Bronchial lymph node (tissue), 1 donor: ENCODE measurements around a stretch of chr22.

DNA sequence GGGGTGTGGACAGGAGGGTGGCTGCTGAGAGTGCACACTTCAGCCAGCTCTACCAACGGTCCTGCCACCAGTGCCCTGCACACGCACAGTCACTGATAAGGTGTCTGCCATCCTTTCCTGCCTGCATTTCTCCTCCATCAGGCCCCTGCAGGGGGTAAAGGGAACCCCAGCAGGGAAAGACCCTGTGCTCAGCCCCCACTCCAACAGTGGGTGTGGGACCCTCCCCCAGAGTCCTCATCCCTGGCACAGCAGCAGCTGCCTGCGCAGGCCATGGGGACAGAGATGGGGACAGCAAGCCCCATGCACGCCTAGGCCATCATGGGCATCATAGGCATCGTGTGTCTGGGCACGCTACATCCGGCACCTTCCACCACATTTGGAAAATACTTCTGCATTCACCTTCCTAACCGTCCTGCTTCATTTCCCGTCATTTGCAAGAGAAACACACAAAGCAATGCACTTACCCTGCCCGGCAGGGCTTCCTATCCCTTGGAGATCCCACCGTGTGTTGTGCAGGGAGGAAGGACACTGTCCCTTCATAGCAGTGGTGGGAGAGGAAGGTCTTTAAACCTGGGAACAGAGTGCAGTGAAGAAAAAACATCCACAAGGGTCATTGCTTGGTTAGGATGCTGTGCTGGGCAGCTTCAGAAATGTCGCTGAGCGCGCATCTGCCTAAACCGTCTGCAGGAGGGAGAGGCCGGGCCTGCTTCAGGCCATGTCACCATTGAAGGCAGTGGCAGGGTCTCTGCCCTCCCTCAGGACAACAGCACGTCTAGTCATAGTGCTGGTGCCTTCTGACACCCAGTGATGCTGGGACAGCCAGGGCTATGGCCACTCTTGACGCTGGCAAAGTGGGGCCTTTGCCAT, 43.1 kb downstream of the CERK start:
- PRO-cap = no peak

DNA sequence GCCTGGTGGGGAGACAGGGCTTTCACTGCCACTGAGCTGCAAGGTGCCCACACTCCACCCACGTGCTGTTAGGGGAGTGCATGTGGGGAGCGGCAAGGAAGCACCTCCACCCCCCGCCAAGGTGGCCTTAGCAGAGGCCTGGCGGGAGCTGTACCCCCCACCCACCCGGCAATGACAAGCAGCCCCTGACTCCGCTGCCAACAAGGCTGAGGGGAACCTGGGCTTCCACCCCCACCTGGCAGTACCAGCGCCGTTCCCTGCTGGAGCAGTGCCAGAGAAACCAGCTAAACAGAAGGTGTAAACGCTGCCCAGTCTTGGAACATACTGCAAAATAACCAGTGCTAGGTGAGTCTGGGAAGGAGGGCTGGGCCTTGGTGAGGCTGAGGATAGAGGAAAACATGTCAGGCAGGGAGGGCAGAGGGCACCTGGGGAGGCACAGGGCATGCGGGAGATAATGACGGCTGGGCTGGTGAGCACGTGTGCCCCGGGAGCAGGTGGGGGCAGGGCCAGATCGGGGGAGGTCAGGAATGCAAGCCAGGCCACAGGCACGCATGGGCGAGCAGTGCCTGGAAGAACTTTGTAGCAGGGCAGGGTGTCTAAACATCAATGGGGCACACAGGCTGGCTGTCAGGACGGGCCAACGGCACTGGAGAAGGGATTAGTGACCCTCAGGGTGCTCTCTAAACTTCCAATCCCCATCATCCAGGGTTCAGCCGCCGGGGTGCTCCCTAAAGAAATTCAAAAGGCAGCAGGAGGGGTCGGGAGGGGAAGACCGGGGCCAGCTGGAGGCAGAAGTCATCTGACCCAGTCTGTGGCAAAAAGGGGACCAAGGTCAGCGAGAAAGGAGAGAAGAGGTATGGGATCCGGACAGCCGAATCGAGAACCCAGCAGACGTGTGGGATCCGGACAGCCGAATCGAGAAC, 6.6 kb downstream of the CERK start:
- PRO-cap = no peak

GRCh38 chr22:46917980-46918620, 155.7 kb downstream of the TBC1D22A start:
- PRO-cap = no peak

- PRO-cap = no peak
These were observed 280.6 kb downstream of the TBC1D22A start for GRCh38 chr22:47042988-47043496.

DNA sequence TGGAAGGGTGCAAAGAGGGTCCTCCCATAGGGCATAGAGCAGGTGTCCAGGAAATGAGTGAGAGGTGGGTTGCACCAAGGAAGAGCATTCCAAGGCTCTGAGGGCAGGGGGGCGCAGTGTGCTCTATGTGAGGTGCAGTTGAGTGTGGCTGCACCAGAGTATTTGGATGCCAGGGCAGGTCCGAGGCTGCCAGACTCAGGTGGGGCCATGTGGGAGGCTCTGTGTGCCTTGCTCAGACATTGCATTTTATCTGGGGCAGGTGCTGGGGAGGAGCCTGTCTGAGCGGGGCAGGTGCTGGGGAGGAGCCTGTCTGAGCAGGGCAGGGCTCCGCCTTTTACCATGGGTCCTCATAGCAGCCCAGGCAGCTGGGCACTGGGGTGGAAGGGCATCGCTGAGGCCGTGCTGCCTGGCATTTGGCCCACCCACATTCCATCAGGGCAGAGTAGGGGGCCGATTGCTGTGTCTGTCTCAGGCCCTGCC, 281.3 kb downstream of the TBC1D22A start:
- PRO-cap = no peak

DNA sequence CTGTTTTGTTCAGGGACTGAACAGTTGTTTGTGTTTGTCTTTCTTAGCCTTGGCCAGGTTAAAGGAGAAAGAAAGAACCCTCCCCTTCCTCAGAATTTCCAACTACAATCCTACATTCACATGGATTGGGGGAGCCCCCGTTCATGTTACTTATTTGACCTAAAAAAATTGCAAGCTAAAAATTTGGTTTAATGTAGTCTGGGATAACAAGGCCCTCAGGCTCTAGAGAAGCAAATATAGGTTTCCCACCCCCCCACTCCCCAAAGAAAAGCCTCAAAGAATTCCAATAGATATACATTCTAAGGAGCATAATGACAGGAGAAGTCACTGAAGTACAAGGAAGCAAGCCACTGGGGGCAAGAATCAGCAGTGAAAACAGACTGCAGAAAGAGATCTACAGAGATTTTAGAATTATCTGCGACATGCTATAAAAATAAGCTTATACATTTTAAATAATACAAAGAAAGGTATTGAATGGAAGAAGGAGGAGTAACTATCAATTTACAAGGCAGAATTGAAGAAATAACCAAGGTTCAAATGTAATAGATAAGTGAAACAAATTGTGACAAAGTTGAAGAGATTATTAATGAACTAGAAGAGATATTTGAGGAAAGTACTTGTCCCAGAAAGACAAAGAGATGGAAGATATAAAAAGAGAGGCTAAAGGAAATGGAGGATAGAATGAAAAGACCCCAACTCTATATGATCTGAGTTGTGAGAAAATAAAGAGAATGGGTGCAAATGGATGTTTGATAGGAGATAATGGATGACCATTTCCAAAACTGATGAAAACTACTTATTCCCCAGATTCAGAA, 343.3 kb downstream of the TBC1D22A start:
- PRO-cap = no peak

DNA sequence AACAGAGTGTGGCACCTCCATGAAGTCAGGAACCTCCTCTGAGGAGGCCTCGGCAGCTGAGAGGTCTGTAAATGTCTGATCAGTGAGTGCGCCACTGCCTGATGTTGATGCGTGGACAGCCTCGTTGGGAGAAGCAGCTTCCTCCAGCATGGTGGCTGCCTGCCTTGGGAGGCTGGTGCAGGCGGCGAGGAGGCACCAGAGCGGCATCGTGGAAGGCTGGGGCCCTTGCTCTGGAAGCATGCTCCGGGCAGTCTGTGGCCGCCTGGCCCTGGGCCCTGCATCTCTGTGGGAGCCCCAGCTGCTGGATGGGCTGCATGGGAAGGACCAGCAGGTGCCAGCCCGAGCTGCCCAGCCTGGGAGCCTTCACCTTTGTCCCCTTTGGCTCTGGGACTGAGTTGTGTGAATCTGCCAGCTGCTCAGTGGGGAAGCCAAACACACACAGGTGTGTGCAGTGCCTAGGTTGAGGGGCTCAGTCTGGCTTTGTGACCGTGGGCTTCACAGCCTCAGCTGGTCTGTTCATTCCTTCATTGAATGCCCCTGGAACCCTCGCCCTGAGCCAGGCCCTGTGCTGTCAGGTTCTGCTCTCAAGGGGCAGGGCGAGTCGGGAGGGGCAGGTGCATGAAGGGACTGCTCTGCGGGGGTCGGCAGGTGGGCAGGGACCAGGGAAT, 354.0 kb downstream of the TBC1D22A start:
- PRO-cap = no peak

DNA sequence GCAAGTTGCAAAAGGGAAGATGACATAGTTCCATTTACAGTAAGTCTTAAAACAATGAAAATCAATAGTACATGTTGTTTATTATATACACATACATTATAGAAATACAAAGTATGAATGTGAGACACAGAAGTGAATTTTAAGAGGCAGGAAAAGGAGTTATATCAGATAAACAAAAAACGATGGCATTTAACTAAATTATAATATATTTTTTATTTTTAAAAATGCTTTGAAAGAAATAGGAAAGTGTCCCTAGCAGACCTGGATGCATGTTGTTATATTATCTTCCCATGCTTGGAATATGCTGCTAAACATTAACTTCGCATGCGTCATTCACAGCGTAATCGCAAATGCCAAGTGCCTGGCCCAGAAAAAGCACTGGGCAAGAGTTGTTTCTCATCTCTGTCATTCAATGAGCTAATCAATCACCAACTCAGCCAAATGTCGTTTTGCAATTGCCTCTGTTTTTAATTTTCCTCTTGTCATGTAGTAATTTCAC, 83.7 kb upstream of the TAFA5 start:
- PRO-cap = no peak

- PRO-cap = no peak
These were observed 77.8 kb downstream of the TAFA5 start for GRCh38 chr22:48567150-48567565.

DNA sequence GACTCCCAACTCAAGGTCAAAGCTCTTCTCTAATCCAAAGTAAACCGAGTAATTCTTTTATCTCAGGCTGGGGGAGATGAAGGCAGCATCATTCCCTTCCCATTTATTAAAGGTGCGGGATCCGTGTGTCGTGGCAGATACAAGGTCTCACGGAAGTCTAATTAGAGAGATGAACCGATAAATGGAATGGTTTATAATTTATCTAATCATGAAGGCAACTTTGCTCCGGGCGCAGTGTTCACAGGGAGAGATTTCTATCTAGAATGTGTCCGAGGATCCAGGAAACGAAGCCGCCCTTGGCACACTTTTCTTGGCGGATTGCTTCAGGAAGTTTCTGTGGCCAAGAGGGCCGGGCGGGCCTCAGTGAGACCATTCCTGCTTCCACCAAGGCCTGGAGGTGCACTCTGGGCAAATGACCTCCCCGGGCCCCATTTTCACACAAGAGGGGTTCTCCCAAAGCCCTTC, 526.9 kb downstream of the TAFA5 start:
- PRO-cap = no peak

DNA sequence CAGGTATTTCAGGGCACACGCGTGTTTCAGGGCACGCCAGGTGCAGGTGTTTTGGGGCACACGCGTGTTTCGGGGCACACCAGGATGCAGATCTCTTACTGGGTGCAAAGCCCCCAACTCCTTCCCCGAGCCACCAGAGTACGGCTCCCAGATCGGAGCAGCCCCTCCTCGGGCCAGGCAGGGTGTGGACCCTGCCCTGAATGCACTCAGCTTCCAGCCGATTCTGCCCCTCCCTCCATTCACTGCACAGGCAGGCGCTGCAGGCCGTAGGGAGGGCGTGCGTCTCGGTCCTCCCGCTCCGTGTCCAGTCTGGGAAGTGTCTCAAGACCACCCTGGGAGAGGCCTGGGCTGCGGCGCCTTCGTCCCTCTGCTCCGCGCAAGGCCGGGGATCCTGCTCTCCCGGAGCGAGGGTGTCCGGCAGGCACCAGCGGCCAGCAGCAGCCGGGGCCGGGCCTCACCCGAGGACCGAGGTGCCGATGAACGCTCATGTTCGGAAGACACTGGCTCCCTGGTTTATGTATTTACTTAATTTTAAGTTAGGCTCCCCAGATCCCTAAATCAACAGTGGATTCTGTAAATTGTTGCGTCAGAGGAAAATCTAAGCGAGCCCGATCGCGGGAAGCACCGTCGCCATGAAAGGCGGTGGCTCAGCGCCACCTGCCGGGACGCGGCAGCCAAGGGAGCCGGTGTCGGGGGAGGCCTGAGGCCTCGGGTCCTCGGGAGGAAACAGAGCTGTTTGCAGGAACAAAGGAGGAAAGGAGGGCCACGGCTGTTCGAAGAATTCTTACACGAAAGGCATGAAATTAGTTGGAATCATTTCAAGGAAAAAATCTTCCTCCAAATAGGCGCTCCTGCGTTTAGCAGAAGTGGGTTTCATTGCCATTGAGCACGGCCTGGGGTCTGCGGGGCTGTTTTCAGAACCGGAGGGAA, 195.4 kb downstream of the BRD1 start:
- PRO-cap = no peak

- PRO-cap = no peak
These were observed 149.5 kb downstream of the BRD1 start for GRCh38 chr22:49678180-49678640.

- PRO-cap = no peak
These were observed 36.2 kb downstream of the BRD1 start for GRCh38 chr22:49791613-49791821.

DNA sequence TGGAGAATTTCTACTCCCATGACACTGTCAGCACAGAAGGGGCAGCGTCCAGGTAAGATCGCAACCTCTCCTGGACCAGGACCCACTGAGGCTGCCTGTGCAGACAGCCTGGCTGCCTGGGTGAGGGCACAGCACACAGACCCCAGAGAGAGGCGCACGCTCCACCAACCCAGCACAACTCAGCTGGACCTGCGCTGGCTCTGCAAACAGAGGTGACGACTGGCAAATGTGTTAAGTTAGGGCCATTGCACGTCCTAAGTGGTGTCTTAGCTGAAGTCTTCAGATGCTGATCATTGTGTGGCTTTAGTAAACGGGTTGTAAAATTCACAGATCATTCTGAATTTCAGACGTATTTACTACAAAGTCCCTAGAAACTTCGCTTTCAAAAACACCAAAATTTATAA, 33.2 kb downstream of the BRD1 start:
- PRO-cap = no peak

DNA sequence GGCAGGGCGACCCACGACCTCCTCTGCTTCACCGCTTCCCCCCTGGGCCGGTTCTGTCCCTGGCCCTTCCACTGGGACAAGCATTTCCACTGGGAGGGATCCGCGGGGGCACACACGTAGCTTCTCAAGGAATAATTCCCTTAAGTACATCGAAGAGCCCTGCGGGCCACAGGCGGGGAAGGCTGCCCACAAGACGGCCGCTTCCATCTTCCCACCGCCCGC, 1.4 kb downstream of the BRD1 start:
- PRO-cap = no peak

DNA sequence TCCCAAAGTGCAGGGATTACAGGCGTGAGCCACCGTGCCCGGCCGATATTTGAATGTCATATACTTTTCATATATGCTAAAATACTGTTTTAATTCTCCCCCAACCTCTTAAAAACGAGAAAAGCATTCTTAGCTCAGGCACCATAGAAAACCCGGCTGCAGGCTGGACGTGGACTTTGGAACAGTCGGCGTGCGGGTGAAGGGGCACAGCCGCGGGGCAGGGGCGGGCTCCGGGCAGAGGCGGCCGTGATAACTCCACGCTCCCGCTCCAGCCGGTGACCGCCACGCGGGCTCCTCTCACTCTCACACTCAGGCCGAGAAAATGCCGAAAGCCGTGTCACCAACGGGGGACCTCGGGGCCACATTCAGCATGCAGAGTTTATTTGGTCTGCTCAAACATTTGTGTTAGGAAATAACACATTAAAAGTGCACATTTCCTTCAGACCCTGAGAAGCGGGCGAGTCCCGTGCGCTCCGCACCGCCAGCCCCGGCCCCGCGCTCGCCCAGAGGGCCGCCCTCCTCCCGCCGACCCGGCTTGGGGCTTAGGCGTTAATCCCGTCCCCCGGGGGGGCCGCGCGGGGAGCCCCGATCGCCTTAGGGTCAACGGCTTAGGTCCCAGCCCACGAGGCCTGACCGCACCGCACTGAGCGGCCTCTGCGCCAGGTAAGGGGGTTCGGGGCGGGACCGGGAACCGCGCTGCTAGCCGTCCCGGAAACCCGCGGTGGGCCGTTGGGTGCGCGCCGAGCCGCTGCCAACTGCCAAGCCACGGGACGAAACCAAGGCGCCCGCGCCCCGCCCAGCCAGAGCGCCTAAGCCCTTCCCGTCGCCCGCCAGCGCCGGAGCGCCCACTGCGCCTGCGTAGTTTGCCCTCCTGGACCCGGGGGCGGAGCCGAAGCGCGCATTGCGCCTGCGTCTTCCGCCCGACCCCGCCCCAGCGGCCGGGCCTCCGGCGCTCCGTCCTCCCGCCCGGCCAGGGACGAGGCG, 595 bp upstream of the ZBED4 start:
- PRO-cap = bidirectional peak, plus-strand start outside the sequence, minus-strand start at position 757 of the sequence

GRCh38 chr22:49888985-49889570, 29.2 kb downstream of the ALG12 start:
- PRO-cap = no peak

- PRO-cap = no peak
These were observed 8.9 kb upstream of the PIM3 start for GRCh38 chr22:49951780-49952035.

GRCh38 chr22:49959092-49959549, 1.5 kb upstream of the PIM3 start:
- PRO-cap = no peak

DNA sequence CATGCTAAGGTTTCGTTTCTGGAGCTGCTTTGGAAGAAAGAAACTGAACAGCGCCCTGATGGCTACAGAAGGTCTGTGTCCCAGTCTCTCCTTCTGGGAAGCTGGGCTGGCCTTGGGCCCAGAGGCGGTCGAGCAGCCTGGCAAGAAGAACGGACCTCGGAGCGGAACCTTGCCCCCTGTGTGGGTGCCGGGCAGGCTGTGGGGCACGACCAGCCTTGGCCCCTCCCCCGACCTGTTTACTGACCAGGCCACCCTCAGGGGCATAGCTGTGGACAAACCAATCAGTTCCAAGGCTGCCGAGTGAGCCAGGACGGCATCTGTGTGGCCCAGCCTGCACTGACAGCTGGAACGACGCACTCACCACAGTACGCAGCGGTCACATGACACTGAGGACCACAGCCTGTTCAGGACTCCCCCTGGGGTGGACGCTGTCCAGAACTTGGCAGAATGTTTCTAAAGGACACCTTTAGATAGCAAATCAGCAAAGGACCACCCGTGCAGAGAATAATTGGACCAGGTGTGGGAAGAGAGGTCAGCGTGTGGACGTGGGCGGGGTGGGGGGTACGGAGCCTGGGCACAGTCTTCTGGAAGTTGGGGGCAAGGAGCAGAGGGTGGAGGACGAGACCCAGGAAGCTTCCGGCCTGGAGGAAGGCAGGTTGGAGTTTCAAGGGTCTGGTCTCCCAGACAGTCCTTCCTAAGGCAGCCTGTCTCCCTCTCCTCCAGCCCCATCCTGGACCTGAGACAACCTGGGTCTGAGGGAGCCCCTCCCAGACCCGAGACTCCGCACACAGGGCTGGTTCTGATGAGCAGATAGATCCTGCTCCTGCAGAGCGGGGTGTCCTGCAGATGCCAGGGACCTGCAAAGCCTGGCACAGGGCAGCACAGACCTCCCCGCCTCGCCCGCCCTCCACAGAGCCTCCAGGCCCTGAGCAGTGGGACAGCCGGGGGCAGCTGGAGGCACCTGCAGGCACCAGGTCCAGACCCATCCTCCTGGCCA, 7.4 kb downstream of the PIM3 start:
- PRO-cap = bidirectional peak, plus-strand start at position 284 of the sequence, minus-strand start at position 171 of the sequence